ENCODE measurements around the gene MEI1.

GRCh38 chr22:41092975-41093224 is 508 bp downstream of the EP300 start:
- PRO-cap = no peak
- RAMPAGE, long total RNA, 4 experiments = no peak in any of the 4 experiments

DNA sequence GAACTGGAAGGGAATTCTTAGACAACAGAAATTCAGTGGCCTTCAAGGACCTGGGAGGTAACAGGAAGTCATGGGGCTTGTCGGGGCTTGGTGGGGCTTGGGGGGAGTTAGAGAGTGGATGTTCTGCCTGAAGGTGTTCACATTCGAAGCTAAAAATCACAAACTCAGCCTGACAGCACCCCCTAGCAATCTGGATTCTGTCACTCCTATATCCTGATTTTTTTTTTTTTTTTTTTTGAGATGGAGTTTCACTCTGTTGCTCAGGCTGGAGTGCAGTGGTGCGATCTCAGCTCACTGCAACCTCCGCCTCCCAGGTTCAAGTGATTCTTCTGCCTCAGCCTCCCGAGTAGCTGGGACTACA is 2.7 kb upstream of the RANGAP1 start:
- PRO-cap = no peak
- RAMPAGE, long total RNA, 4 experiments = no peak in any of the 4 experiments

- PRO-cap = no peak
- RAMPAGE, long total RNA, 4 experiments = no peak in any of the 4 experiments
Measured at GRCh38 chr22:41344463-41344872, 37.3 kb upstream of the TEF start.

DNA sequence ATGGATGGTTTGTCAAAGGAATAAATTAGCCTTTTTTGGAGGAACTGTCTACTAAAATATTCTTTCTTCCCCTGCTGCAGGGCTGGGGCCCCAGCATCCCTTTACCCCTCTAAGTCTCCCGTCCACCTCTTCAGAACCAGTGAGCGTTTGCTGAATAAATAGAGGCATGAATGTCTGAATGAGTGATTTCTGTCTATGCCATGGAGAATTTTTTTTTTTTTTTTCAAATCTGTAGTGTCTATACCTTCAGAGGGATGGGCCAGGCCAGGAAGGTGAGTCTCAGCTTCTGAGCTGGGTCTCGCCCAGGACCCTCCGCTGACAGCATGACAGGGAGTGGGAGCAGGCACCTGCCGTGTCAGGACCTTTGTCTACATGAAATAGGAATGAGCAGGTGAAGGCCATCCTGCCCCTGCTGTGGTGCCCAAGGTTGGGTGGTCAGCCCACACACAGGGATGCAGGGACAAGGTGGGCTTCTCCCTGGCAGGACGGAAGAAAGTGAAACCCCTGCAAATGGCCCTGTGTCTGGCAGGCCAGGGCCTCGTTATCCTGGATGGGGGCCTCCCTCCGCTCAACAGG is 15.2 kb downstream of the TOB2 start:
- PRO-cap = no peak
- RAMPAGE, long total RNA, 4 experiments = no peak in any of the 4 experiments

- PRO-cap = bidirectional peak, plus-strand start at chr22:41471834, minus-strand start at chr22:41471603
- RAMPAGE, long total RNA, 4 experiments = no peak in any of the 4 experiments
Measured at GRCh38 chr22:41471695-41472197, 2.8 kb downstream of the ACO2 start.

GRCh38 chr22:41478207-41478587 is 9.3 kb downstream of the ACO2 start:
- PRO-cap = no peak
- RAMPAGE, long total RNA, 4 experiments = no peak in any of the 4 experiments

DNA sequence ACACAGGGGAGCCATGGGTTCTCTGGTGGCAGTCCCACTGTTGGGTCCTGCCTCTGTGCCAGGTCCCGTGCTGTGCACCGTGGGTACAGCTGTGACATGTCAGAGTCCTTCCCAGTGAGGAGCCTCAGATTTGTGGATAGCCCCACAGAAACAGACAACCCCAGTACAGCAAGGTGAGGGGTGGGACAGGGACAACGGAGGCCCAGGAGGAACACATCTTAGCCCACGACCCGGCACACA is 12.9 kb downstream of the POLR3H start:
- PRO-cap = no peak
- RAMPAGE, long total RNA, 4 experiments = no peak in any of the 4 experiments

DNA sequence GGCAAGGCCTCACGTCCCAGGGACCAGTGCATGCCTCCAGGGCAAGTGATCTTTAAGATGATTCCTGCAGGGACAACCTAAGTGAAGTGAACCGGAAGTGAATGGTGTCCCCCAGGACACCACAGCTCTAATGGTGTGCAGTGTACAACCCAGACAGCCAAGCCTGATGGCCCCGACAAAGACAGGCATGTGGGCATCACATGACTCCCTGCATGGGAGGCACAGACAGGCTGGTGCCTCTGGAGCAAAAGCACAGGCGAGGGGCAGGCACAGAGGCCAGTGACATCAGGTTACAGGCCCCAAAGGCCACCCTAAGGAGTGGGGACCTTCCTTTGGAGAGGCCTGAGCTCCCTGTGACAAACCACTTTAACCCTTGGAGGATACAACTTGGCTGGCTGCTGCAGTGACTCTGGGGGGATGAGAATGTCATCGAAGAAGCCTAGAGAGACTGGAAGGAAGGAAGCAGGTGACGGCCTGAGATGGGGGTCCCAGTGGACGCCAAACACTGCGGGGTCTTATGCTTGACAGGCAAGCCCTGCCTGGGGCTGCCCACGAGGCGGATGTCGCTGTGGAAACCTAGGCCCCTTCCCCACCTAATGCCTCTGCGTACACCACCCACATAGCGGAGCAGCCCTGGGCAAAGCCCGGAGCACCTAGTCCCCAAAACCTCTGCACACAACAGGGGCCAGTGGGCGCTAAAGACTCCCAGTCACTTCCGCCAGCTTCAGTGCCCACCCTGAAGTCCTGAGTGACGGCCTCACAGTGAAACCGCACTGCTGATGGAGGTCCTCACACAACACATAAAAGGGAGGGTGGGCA is 12.4 kb downstream of the POLR3H start:
- PRO-cap = no peak
- RAMPAGE, long total RNA, 4 experiments = no peak in any of the 4 experiments

DNA sequence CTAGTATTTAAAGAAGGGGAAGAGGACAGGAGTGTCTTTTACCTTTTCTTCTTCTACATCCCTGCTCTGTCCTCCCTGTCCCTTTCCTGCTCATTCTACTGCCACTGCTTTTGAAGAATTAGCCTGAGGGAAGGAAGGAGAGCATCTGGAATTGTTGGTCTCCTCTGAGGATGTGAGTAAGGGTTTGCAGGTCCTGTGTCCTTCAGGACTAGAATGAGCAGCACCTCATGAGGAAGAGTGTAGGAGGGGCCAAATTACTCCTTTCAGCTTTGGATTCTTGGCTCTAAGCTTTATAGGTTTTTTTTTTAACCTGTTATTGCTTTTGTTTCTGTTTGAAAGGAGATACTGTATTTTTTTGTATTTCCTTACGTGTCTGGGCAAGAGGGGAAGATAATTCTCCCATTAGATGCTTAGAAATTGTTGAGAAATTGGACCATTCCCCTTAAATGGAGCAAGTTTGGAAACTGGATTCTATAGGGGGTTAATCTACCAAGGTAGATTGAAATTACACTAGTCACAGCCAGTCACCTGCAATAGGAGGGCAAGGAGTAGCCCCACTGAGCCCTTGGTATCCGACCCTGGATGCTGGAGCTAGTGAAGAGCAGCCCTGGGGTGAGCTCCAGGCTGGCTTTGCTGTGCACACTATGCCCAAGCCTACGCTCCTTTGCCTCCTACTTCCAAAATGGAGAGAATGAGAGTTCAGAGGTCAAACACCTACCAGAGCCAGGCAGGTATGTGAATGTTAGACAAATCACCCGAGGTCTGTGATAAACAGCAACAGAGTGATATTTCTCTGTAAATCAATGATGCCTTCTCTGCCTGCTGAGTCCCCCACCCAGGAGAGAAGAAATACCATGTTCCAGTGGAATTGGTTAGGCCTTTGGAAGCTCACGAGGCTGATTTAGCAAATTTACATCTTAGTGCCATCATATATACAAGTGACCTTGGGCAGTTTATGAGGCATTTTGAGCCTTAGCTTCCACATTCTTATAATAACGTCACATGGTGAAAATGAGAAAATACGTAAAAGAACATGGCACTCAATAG is 23.8 kb downstream of the SNU13 start:
- PRO-cap = no peak
- RAMPAGE, long total RNA, 4 experiments = no peak in any of the 4 experiments

DNA sequence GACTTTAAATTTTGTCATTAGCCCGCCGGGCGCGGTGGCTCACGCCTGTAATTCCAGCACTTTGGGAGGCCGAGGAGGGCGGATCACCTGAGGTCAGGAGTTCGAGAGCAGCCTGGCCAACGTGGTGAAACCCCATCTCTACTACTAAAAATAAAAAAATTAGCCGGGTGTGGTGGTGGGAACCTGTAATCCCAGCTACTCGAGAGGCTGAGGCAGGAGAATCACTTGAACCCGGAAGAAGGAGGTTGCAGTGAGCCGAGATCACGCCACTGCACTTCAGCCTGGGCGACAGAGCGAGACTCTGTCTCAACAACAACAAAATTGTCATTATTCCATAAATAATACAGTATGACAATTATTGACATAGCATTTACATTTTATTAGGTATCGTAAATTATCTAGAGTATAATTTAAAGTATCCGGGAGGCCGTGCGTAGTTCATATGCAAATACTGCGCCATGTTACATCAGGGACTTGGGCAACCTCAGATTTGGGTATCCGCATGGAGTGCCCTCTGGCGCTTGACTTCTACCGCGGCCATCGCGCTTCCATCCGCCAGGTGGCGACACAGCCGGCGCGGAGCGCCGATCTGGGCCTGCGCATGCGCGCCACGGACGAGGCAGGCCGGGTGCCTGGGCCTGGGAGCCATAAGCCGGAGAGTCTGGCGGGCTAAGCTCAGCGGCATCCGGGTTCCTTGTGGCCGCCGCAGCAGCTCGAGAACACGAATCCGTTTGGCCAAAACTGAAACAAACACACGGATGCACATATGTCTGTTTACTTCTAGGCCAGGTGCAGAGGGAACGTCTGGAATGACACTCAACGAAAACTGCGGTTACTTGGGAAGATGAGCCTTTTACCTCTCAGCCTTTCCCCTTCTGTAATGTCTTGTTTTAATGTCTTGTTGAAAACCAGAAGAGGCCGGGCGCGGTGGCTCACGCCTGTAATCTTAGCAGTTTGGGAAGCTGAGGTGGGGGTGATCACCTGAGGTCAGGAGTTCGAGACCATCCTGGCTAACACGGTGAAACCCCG is 22.1 kb downstream of the SNU13 start:
- PRO-cap = bidirectional peak, plus-strand start at position 617 of the sequence, minus-strand start at position 528 of the sequence
- RAMPAGE, long total RNA, 4 experiments = no peak in any of the 4 experiments

DNA sequence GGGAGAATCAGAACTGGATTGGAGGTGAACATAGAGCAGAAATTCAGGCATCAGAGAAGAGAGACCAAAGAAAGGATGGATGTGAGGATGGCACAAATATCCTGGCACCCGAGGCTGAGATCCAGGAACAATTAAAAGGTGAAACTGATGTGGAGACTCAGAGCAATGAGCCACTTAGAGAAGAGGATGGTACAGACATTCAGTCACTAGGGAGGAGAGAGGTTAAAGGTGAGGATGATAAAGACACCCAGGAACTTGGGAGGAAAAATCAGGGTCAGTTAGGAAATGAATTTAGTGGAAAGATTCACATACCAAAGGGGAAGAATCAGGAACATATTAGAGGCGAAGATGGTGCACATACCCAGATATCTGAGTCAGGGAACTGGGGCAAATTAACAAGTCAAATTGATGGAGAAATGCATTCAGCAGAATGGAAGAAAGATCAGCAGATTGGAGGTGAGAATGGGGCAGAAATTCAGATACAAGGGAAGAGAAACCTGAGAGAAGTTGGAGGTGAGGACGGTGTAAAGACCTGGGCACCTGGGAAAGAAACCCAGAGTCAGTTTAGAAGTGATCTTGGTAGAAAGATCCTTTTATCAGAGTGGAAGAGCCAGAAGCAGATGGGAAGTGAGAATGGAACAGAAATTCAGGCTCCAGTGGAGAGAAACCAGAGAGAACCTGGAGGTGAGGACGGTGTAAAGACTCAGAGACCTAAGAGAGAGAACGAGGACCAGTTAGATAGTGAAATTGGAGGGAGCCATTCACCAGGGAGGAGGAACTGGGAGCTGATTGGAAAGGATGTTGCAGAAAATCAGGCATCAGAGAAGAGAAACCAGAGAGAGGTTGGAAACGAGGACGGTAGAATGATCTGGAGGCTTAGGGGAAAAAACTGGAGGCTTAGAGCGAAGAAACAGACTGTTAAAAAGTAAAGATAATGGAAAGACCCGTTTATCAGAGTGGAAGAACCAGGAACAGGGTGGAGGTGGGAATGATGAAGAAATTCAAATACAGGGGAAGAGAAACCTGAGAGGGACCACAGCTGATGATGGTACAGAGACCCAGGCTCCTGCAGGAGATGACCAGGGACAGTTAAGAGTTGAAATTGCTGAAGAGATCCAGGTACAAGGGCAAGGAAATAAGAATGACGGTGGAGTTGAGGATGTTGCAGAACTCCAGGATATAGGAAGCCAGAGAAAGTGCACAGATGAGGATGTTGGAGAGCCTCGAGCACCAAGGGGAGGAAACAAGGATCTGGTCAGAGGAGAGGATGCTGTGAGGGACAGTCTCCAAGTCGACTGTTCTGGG is 3.7 kb upstream of the MEI1 start:
- PRO-cap = no peak
- RAMPAGE, long total RNA, 4 experiments = start-site peak on the plus strand in 2 of 4 experiments, centred at positions 71 to 1,028 of the sequence, 6 to 14 reads per replicate

DNA sequence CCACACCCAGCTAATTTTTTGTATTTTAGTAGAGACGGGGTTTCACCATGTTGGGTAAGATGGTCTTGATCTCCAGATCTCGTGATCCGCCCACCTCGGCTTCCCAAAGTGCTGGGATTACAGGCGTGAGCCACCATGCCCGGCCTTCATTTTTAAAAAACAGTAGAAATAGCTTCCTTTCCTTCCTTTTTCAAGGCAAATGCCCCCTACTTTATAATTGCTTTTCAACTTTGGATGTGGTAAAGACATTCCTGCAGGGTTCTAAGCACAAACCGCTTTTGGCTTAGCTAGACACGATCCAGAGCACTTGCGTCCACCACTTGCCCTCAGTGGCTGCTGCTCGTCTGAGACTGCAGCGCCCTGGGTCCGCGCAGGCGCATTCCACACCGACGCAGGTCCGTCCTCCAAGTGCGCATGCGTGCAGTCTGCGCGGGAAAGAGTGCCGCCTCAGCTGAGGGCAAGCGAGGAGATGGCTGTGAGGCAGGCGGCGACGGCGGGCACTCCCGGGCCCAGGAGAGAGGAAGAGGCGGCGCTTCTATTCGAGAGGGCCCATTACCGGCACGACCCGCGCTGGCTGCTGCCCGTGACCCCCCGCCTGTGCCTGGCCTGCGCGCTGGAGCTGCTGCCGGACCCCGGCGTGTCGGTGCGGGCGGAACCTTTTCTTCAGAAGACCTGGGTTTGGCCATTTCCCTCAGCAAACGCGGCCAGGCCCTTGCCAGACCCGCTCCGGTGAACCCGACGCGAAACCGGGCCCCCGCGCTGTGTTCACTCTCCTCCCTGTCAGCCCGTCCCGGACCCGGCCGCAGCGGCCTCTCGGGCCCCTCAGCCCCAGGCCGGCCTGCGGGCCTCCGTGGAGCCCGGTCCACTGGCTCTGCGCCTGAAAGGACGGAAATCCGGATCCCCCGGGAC is at the start of gene MEI1:
Gene MEI1 (plus strand): TSS at position 434 of the 909 bp plus-strand sequence.
- PRO-cap = bidirectional peak, plus-strand start at position 455 of the sequence, minus-strand start at position 331 of the sequence
- RAMPAGE, long total RNA, 4 experiments = no peak in any of the 4 experiments

GRCh38 chr22:41931527-41932512 is 5.2 kb upstream of the TNFRSF13C start:
- PRO-cap = no peak
- RAMPAGE, long total RNA, 4 experiments = no peak in any of the 4 experiments

DNA sequence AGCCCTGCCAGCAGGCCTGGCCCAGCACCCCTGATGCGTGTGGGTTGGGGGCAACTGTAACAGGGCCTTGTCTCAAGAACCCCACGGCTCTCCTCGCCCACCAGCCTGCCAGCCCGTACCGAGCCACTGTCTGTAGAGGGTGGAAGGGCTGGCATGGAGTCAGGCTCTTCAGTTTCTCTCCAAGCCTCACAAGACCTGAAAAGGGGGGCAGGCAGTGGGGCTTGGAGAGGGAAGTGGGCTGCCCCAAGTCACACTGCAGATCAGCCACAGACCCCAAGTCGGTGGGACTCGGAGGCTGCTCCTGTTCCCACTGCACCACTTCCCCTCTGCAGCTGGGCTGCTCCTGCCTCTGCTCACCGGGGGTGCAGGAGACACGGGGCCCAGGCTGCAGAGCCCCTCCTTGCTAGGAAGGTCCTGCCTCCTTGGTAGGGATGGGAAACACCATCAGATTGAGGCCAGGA is 7.2 kb upstream of the TNFRSF13C start:
- PRO-cap = no peak
- RAMPAGE, long total RNA, 4 experiments = no peak in any of the 4 experiments

GRCh38 chr22:41934687-41935400 is 8.2 kb upstream of the TNFRSF13C start:
- PRO-cap = no peak
- RAMPAGE, long total RNA, 4 experiments = no peak in any of the 4 experiments

DNA sequence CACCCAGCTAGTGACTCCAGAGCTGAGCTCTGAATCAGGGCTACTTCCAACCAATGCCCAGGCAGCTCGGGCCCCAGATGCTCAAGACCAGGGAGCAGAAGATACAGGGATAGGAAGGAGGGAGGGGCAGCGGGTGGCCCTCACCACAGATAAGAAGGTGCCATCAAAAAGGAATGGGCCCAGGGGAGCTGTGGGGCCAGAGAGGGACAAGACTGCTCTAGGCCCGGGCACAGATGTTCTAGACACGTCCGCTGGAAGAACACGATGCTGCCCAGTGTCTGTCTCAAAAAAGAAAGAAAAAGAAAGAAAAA is 7.5 kb downstream of the CENPM start:
- PRO-cap = no peak
- RAMPAGE, long total RNA, 4 experiments = no peak in any of the 4 experiments

- PRO-cap = no peak
- RAMPAGE, long total RNA, 4 experiments = no peak in any of the 4 experiments
Measured at GRCh38 chr22:41983314-41983967, 14.2 kb downstream of the SEPTIN3 start.

GRCh38 chr22:42289915-42290383 is 19.5 kb upstream of the TCF20 start:
- PRO-cap = unidirectional peak, minus-strand start at chr22:42290095
- RAMPAGE, long total RNA, 4 experiments = no peak in any of the 4 experiments

- PRO-cap = bidirectional peak, plus-strand start at chr22:42315553, minus-strand start at chr22:42315529
- RAMPAGE, long total RNA, 4 experiments = no peak in any of the 4 experiments
Measured at GRCh38 chr22:42315243-42315788, 44.9 kb upstream of the TCF20 start.

DNA sequence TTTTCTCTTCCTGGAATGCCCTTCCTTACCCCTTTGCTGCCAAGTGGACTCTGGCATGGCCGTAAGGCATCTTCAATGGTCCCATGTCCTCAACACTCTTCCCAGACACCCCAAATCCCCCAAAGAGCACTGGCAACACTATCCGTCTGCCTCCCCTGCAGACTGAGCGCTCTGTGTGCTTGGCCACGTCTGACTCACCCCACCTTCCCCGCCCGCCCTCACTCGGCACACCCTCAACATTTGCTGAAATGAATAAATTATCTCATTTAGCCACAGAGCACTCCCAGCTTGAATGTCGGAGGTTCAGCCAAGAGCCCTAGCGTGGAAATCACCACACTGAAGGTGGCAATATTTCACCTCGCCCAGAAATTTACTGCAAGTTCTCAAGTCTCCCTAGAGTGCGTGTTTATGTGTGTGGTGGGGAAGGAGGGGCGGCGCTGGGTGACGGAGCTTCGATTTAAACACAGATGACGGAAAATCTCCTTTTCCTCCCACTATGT is 46.6 kb upstream of the TCF20 start:
- PRO-cap = bidirectional peak, plus-strand start at position 286 of the sequence, minus-strand start at position 164 of the sequence
- RAMPAGE, long total RNA, 4 experiments = no peak in any of the 4 experiments

Measured in Peyer's patch (tissue), 4 donors.